Cardiac fibroblast (primary cell): Measurements from ENCODE around the genes THAP8 and ZNF529.

- RRBS, result no CpG with 5 or more reads among the region's 9 CpGs
These were observed 1.5 kb upstream of the ALKBH6 start for GRCh38 chr19:36015152-36016305.

GRCh38 chr19:36017649-36018007 is 3.6 kb upstream of the ALKBH6 start:
- RRBS, result no CpG with 5 or more reads among the region's 14 CpGs

GRCh38 chr19:36053774-36054834 is at the start of gene THAP8:
Gene THAP8 (minus strand): TSS chr19:36054285.
- RRBS, result no CpG with 5 or more reads among the region's 80 CpGs

- RRBS, result no CpG with 5 or more reads among the region's 9 CpGs
These were observed 10.0 kb upstream of the OVOL3 start for GRCh38 chr19:36100970-36101378.

DNA sequence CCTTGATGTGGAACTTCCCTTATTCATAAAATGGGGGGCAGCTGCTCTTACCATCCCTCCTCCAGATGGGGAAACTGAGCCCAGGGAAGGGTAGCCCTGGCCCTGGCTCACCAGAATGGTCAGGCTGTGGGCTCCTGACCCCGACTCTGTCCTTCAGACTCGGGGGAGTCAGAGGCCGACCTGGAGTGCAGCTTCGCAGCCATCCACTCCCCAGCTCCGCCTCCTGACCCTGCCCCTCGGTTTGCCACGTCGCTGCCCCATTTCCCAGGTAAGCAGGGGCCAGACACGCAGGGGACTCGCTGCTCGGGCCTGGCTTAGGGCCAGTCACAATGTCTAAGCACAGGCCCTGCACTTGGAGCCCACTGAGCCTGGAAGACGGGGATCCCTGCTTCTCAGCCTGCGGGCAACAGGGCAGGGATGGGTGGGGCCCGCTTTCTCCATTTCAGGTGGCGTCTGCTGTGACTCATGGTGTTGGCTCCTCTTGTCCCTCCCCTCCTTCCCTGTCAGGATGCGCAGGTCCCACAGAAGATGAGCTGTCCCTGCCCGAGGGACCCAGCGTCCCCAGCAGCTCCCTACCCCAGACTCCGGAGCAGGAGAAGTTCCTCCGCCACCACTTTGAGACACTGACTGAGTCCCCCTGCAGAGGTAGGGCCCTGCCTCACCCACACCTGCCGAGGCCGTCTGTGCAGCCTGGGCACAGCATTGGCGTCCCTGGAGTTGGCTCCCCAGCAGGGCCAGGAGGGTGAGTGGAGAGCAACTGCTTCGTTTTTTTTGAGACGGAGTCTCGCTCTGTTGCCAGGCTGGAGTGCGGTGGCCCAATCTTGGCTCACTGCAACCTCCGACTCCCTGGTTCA is 9.2 kb upstream of the OVOL3 start:
- RRBS, result no CpG with 5 or more reads among the region's 28 CpGs

- RRBS, result no CpG with 5 or more reads among the region's 6 CpGs
These were observed 8.6 kb upstream of the COX7A1 start for GRCh38 chr19:36160810-36161309.

- RRBS, result no CpG with 5 or more reads among the region's 18 CpGs
These were observed 23.7 kb downstream of the ZNF146 start for GRCh38 chr19:36238063-36239482.

DNA sequence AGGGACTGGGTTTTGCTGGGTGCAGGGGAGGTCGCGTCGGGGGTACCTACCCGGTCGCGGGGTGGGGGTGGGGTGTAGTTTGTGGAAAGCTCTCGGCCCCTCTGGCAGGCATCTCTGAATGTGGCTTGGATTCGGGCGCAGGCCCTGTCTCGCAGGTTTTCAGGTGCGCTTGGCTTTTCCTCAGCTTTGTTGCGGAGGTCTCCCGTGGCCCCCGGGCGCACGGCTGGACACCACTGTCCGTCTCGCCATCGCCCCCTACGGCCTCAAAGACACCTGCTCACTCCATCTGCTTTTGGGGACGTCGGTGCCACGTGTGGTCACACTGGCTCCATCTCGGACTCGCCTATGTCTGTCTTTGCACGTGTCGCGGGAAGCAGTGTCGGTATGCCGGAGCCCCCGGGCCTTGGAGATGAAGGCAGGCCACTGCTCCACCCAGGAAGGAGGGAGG is 41.9 kb downstream of the ZNF146 start:
- RRBS, result no CpG with 5 or more reads among the region's 31 CpGs

GRCh38 chr19:36271683-36272269 is 56.9 kb downstream of the ZNF146 start:
- RRBS, result no CpG with 5 or more reads among the region's 42 CpGs

- RRBS, result 1% methylated on average over 7 of the region's 80 CpGs
These were observed at the start of gene ZNF529 for GRCh38 chr19:36572548-36573916. Gene ZNF529 (minus strand): TSS chr19:36573292.

DNA sequence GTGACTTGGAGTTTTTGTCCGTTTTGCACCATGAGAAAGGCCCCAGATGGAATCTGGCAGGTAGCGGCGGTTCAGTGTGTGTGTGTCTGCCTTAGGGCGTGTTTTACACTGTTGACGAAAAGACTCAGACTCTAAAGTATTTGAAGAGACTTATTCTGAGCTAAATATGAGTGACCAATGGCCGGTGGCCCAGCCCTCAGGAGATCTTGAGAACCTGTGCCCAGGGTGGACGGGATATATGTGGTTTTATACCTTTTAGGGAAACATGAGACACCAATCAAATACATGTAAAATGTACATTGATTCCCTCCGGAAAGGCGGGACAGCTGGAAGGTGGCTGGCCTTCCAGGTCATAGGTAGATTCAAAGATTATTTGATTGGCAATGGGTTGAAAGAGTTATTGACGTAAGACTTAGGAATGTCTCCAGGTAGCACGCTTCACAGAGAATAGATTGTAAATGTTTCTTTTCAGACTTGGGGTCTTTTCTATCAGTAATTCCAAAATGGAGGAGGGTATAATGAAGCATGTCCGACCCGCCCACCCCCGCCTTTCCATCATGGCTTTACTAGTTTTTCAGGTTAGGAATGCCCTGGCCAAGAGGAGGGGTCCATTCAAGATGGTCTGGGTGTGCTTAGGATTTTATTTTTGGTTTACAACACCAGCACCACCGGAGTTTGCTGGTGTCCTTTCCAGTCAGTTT is 975 bp upstream of the ZNF529 start:
- RRBS, result 71% methylated on average over 1 of the region's 15 CpGs

- RRBS, result no CpG with 5 or more reads among the region's 4 CpGs
These were observed 26.5 kb downstream of the ZNF850 start for GRCh38 chr19:36746037-36746524.

DNA sequence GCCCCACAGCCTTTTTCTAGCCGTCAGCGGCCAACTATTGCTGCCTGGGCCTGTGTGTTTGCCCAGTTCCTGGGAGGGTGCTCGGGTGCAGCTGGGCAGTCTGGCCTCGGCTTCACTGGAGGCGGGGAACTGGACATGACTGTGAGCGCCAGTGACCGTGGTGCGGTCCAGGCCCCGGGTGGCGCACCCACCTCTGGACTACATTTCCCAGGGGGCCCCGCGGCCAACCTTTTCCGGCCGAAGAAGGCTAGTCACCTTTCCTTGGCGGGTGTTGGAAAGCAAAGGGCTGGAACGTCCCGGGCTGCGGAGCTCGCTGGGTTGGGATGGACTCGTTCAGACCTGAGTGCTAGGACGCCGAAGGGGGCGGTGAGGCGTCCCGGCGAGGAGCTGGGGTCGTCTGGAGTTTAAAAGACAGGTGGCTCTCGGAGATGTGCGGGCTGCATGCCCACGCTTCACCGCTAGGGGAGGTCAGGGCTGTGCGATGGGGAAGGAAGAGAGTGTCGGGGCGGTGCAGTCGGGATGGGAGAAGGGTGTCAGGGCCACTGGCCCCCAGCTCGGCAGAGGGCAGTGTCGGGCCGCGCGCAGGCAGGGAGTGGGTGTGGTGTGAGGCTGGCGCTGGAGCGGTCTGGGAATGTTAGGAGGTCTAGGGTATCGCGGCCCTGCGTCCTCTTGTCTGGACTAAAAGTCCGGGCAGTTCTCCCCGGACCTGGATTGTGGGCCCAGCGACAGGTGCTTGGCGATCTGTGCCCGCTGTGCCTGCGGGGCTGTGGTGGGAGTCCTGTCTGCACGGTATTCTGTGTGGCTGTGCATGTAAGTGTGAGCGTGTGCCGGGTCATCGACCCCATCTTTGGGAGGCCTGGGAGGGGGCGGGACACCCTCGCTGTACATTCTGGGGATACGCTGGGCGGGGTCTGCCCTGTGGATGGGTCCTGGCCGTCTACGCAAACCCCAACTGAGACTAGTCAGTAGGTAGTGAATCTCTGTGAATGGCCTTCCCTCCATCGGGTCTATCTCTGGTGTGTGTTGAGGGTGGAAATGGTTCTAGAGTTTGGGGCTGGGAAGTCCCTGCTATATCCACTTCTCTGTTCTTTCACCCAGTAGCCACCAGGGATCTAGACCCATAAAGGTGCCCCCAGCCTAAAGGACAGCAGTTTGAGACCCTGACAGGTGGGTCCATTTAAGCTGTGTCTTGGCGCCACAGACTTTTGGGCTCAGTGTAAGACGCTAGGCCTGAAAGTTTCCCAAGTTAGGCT is 57.2 kb downstream of the ZNF568 start:
- RRBS, result 2% methylated on average over 17 of the region's 64 CpGs

GRCh38 chr19:37698973-37699662 is 20.4 kb downstream of the ZNF607 start:
- RRBS, result no CpG with 5 or more reads among the region's 9 CpGs

- RRBS, result no CpG with 5 or more reads among the region's 21 CpGs
These were observed 92.3 kb downstream of the SIPA1L3 start for GRCh38 chr19:37999019-37999959.

- RRBS, result no CpG with 5 or more reads among the region's 10 CpGs
These were observed 112.4 kb downstream of the DPF1 start for GRCh38 chr19:38111646-38112078.

GRCh38 chr19:38222300-38222937 is 1.6 kb downstream of the DPF1 start:
- RRBS, result 40% methylated on average over 15 of the region's 51 CpGs

GRCh38 chr19:38265132-38265420 is 703 bp downstream of the SPINT2 start:
- RRBS, result no CpG with 5 or more reads among the region's 11 CpGs

DNA sequence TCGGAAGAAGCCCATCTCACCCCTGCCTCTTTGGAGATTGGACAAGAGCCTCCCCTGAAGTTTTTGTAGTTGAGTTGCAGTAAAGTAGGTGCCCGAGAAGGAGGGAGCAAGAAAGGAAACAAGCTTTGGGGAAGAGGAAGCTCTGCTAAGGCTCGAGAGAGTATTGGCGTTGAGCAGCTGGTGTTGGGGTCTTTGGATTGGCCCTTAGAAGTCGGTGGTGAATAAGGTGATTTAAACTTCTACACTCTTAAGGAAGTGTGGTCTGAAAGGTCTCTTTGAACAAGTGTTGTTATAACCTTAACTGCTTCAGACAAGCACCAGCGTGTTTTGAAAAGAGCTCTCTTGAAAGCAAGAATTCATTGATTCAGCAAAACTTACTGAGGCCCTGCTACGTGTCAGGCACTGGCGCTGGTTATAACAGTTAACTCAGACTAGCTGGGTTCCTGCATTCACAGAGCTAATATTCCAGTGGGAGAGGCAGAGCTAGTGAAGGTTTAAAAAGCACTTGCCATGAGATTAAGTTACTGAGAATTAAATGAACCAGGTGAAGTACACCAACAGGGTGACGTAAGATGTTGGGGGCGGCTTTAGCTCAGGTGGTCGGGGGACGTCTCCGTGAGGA is 1.2 kb downstream of the SPINT2 start:
- RRBS, result no CpG with 5 or more reads among the region's 13 CpGs

DNA sequence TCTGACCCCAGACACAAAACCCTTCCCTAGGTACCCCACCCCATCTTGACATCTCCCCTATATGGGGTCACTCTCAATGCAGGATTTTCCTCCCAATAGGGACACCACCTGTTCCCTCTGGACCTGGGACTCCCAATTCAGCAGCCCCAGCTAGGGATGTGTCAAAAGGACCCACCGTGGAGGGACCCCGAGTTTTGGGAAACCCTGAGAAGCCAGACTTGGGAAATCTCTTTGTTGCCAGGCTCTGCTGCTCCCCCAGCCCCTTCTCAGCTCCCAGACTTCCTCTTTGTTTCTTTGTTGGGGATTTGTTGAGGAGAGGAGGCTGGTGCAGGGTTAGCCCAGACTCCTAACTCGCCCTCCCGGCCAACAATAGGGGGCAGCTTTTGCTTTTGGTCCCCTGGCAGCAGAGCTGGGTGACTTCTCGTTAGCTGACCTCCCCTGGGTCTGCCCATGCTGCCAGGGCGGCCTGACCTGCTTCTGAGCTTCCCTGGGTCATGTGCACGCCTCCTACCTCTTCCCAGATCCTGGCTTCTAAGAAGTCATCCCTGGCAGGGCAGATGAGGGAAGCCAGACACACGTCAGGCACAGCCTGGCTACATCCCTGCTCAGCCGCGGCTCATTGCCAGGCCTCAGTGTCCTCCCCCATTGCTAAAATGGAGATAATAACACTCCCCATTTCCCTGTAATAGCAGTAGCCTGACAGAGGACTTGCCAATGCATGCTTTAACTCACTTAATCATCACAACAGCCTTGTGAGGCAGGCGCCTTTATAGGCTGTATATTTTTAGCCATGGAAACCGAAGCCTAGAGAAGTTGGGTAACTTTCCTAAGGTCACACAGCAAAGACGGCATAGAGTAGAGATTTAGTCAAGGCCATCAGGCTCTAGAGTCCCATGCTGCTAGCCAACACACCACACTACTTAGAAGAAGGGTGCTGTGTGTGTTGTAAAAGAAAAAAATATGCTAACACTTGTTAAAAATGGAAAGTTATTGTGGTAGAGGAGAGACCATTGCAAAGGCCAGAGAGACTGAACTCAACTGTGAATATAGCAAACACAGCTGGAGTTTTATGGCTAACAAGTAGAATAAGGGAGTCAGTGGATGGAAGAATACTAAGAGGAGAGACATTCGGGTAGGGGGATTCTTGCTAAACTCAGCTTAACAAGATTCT is 2.1 kb downstream of the KCNK6 start:
- RRBS, result no CpG with 5 or more reads among the region's 14 CpGs